GM23248 (cell line): Measurements from ENCODE around the gene FAM76A.

GRCh38 chr1:26994669-26994868, 1.1 kb downstream of the TRNP1 start:
- RAMPAGE, long total RNA = no peak

GRCh38 chr1:27099013-27100218, 55.5 kb downstream of the SLC9A1 start:
- RAMPAGE, long total RNA = no peak

DNA sequence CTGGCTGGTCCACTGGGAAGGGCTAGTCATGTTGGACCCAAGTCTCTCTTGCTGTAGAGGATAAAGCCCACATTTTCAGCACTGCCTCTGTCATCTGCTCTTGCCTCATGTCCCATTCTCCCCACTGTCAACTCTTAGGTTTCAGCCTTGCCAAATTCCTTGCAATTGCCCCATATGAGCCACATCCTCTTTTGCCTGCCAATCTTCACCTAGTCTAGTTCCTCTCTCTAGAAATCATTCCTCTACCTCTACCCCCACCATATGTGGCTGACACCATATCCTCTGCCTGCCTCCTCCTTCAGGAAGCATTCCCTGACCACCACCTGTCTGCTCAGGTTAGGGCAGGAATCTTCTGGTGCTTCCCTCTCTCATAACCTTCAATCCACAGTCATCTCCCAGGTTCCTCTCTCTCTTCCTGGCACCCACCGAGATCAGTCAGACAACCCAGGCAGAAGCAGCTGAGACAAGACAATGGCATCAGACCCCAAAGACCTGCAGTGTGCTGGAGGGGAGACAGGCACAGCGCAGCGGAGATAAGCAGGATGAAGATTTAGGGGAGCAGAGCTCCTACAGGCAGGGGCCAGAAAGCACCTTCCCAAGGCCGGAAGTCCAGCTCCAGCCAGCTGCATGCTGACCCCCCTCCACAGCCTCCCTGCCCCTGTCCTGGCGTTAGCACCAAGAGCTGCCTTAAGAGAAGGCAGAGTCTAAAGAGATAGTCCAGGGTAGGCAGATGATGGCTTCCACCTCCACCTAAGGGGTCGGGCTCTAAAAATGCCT, 38.1 kb downstream of the SLC9A1 start:
- RAMPAGE, long total RNA = no peak

- RAMPAGE, long total RNA = no peak
These were observed 2.3 kb downstream of the SLC9A1 start for GRCh38 chr1:27152559-27153177.

DNA sequence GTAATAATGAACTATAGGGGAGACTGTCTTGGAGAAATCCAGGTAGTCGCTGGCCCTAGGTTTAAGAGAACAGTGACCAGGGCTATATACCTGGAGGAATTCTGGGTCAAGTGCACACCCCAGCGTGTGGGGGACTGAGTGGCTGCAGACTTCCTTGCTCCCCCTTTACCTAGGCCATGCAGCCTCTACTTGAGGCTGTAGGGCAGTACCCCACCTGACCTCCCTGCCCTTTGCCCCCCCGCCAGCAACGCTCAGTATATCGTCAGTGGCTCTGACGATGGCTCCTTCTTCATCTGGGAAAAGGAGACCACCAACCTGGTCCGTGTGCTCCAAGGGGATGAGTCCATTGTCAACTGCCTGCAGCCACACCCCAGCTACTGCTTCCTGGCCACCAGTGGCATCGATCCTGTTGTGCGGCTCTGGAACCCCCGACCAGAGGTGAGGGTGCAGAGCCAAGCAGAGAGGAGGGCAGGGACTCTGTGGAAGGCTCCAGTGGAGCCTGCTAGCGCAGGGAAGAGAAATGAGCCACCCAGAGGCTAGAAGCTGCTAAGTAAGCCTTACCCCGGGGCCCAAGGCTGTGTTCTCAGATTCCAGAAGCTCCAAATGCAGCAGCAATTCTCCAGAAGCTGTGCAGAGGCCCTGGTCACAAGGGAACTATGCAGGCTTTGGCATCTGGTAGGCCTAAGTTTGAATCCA, 17.1 kb upstream of the TMEM222 start:
- RAMPAGE, long total RNA = no peak

DNA sequence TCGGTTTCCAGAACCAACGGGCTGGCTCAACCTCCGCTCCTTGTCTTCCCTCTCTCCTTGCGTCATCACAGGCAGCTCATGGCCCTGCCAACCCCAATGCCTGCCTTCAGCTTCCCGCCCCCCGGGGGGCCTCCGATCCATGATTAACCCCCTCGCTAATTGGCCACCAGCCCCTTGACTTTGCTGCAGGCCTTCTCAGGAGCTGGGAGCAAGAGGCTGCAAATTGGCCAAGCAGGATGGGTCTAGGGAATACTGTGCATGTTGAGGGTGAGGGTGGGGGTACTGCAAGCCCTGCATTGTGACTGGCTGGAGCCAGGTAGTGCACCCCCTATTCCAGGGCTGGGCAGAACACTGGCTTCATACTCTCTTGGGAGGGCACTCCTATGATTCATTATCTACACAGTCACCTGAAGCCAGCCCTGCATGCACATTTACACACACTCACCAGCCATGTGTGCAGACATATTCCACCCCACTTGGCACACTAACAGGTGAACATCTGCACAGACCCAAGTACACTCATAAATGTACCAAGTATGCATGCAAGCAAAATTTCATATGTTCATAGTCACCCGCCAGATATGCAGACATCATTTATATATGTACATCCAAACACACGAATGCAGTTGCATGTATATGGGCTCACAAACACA, 8.1 kb downstream of the GPR3 start:
- RAMPAGE, long total RNA = no peak

DNA sequence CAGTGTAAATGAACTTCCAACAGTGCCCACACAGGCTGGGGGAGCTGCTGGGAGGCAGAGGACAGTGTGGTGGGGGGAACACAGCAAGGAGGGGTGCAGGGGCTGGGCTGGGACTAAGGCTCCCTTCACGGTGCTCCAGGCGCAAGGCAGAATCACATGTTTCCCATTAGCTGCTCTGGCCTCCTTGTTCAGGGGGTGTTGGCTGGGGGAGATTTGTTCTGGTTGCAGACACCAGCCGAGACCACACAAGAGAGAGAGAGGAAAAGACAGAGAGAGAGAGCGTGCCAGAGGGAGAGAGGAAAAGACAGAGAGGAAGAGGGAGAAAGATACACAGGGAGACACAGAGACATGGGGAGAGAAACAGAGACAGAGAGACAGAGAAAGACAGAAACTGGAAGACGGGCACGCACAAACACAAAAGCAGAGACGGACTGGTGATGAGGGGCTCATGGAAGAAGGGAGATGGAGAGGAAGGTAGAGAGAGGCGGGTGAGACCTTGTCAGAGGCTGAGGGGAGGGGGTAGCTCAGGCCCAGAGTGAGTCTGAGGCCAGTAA, 42.4 kb downstream of the AHDC1 start:
- RAMPAGE, long total RNA = no peak

- RAMPAGE, long total RNA = no peak
These were observed 33.4 kb downstream of the AHDC1 start for GRCh38 chr1:27570377-27571047.

- RAMPAGE, long total RNA = no peak
These were observed 32.4 kb downstream of the AHDC1 start for GRCh38 chr1:27571353-27572166.

- RAMPAGE, long total RNA = no peak
These were observed 2.9 kb downstream of the IFI6 start for GRCh38 chr1:27668997-27669683.

- RAMPAGE, long total RNA = no peak
These were observed 14.6 kb upstream of the IFI6 start for GRCh38 chr1:27686469-27687127.

- RAMPAGE, long total RNA = start-site peak on the plus strand at chr1:27725961-27725975, 14 and 23 reads in 2 replicates
These were observed at the start of gene FAM76A for GRCh38 chr1:27725866-27726644. Gene FAM76A (plus strand): TSS chr1:27725961.

DNA sequence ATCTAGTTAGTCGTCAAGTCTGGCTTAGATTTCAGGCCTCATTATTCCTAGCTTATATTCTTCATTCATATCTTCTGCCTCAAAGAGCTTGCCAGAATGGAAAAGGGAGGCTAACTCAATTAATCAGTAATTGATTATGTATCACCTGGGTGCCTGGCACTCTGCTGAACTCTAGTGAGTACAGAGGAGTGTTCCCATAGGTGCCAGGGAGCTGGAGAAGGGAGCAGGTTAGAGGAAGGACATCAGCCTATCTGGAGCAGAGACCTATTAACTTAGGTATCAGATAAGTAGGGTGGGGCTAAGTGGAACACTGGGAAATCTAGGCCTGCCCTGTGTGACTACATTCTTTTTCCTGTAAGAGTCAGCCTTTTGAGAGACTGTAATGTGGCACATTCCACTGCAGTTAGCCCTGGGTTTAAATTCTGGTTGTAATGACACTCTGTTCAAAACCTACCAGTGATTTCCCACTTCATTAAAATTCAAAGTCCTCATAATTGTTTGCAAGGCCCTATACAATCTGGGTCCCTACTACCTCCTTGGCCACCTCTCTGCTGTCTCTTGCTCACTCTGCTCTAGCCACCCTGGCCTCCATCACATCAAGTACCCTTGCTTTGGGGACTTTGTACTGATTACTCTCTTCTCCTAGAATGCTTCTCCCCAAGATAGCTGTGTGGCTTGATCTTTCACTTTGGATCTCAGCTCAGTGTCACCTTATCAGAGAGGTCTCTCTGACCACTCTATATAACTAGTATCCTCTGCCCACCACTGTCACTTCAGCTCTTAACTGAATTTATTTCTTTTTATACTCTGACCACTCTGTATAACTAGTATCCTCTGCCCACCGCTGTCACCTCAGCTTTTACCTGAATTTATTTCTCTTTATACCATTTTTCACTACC, 12.9 kb downstream of the STX12 start:
- RAMPAGE, long total RNA = no peak

DNA sequence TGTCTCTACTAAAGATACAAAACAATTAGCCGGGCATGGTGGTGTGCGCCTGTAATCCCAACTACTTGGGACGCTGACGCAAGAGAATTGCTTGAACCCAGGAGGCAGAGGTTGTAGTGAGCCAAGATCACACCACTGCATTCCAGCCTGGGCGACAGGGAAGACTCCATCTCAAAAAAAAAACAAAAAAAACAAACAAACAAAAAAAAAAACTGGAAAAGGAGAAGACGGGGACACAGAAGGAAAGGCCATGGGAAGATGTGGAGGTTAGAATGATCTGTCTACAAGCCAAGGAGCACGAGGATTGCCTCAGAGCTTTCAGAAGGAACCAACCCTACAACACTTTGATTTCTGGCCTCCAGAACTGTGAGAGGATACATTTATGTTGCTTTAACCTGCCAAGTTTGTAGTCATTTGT, 12.5 kb upstream of the THEMIS2 start:
- RAMPAGE, long total RNA = no peak

DNA sequence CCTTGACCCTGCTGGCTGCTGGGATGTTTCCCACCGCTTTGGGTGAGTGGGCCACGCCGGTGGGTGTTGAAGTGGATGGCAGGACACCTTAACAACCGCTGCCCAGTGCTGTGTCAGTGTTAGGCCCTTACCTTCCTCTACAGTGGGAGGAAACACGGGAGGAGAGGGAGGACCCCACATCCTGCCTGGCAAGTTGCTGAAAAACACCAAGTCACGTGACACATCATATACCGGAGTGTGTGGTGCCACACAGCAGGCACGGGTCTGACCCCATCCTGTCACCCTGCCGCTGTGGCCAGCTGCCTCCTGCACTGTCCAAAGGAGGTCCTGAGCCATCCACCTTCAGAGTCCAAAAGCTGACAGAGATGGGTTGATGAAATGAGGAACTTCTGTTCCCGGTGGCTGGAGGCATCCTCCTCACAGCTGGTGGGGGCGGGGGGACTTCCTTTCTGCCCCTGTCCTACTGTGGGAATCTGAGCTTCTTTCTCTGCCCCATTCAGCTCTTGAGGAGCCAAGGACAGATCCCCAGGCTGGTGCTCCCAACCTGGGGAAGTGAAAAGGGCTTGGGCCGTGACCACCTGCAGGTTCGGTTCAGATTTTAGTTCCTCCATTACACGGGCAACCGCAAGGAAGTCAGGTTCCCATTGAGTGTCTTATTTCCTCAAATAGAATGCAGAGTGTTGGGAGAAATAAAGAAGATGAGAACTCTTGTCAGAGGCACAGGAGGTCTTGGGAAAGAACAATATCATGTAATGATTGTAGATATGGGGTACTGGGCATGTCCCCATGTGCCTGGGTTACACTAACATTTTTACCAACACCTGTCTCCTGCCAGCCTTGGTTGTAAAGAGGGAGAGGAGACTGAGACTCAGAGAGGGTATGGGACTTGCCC, 3.1 kb upstream of the THEMIS2 start:
- RAMPAGE, long total RNA = no peak

DNA sequence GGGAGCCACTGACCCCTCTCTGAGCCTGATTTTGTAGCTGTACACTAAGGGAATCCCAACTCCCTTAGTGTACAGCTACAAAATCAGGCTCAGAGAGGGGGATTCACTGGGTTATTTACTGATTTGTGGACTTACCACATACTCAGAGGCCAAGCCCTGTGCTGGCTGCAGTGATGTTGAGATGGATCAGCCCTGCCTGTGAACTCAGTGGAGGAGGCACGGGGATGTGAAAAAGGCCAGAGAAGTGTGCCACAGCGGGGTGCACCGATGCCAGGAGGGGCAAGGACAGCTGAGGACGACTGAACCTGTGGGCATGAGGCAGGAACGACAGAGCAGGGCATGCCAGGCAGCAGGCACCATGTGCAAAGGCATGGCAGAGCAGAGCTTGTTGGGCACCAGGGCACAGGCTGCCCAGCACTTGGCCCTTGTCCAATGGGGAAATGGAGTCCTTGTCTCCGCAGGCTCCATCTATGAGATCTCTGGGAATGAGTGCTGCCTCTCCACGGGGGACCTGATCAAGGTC, 3.8 kb downstream of the THEMIS2 start:
- RAMPAGE, long total RNA = no peak

GRCh38 chr1:27886949-27887593, 14.7 kb downstream of the THEMIS2 start:
- RAMPAGE, long total RNA = no peak

GRCh38 chr1:27961034-27961493, 1.3 kb downstream of the XKR8 start:
- RAMPAGE, long total RNA = no peak

DNA sequence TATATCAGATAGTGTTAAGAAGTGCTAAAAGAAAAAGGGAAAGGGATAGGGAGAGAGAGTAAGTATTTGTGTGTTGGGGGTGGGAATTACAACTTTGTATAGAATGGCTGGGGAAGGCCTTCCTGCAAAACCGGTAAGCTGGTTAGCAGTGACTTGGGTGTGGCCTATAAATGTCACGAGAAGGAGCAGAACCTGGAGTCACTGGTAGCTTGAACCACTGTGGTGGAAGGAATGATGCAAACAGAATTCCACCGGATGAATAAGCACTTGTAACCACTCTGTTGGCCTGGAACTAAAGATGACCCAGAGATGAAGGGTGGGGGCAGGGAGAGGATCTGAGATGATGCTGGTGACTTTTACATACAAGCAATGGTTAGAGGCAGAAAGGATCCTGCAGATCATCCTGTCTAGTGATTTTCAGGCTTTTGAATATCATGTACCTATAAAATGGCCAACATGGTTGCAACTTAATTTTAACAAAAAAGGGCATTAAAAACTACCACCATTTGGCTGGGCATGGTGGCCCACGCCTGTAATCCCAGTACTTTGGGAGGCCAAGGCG, 9.0 kb downstream of the XKR8 start:
- RAMPAGE, long total RNA = no peak

DNA sequence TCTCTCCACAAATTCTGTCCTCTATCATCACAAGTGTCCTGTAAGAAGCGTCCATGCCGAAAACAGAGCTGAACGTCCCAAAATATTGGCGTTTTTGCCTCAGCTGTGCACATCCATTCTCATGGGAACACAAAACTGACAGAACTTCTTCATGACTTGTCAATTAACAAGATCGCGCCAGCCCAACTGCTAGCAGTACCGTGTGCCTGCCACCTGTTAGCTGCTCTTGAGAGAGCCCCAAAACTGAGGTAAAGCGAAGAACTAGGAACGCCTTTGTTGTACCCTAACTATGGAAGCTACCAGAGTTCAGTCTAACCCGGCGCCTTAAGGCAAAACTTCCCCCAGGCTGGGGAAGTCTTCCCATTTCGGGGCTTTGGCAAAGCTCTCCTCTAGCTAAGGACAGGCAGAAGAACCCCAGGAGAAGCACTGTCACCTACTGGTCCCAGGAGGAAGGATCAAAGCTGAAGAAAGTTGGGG, 784 bp downstream of the EYA3 start:
- RAMPAGE, long total RNA = no peak